Psoas muscle (tissue), 2 donors: ENCODE results near the gene MTMR10.

DNA sequence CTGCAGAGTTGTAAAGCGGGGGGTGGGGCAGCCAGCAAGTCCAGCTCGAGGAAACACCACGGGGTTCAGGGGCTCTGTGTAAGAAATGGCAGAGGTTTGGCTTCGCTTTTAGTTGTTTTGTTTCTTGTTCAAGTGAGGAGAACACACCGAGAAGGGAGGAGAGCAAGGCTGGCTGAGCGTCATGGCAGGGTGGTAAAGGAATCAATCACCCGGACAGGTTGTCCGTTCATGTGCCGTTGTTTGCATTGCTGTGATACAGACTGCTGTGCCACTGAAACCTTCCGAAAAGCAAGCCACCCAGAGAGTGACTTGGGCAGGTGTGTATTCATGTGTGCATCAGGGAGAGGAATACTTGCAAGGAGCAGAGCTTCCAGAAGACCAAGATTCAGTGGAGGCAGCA is 63.2 kb downstream of the APBA2 start:
- PRO-cap, 2 experiments: no peak in any of the 2 experiments

- PRO-cap, 2 experiments: no peak in any of the 2 experiments
Observed at GRCh38 chr15:29345489-29345918, 75.9 kb upstream of the NSMCE3 start.

- PRO-cap, 2 experiments: no peak in any of the 2 experiments
Observed at GRCh38 chr15:29730756-29731215, 91.5 kb downstream of the TJP1 start.

DNA sequence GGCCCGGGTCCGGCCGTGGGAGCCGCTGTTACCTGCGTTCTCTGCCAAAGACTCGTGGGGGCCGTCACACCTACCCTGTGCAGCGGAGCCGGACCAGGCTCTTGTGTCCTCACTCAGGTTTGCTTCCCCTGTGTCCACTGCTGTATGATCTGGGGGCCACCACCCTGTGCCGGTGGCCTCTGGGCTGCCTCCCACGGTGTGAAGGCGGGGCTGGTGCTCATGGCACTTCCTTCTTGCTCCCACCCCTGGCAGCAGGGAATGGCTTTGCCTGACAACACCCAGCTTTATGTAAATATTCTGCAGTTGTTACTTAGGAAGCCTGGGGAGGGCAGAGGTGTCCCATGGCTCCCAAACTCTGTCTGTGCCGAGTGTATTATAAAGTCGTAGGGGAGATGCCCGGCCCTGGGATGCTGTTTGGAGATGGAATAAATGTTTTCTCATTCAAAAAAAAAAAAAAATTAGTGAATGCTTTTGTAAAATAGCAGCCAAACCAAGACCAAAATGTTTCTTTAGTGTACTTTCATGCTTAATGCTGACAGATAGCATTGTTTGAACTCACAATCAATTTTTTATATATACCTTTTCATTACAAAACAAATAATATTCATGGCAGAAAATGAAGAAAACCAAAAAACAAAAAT is 37.0 kb upstream of the GOLGA8J start:
- PRO-cap, 2 experiments: no peak in any of the 2 experiments

DNA sequence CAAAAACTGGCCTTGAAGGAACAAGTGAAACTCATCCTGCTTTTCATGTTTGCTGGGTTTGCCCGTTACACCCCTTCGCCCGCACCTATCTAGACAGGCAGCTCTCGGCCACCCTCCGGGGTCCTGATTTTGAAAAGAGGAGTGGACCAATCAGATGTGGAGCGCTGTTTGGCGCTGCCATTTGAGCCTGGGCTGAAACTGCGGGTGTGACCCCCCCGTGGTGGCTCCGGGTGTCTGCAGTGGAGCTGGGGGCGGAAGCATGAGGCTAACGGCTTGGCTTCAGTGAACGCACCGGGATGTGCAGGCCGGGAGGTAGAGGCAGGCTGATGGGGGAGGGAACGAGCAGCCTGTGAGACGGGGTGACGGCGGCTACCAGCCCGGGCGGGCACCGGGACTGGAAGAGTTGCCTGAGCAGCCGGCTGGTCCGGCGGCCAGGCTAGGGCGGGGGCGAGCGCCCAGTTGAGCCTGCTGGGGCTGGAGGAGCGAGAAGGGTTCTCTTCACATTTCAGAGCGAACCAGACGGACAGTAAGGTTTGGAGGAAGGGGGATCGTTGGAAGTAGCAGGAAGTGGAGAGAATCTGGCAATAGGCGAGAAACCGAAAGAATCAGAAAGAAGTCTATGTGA is 22.2 kb downstream of the GOLGA8H start:
- PRO-cap, 2 experiments: peak in 2 of 2 experiments; most common minus-strand start position 91 of the sequence (in 2)

- PRO-cap, 2 experiments: no peak in any of the 2 experiments
Observed at GRCh38 chr15:30940297-30940798, 36.6 kb downstream of the FAN1 start.

- PRO-cap, 2 experiments: peak in 2 of 2 experiments; most common plus-strand start chr15:30991132 (in 2); most common minus-strand start chr15:30991604 (in 2)
Observed at GRCh38 chr15:30990905-30991916, at the start of gene MTMR10. TSS of gene MTMR10 (minus strand) at chr15:30991628.

DNA sequence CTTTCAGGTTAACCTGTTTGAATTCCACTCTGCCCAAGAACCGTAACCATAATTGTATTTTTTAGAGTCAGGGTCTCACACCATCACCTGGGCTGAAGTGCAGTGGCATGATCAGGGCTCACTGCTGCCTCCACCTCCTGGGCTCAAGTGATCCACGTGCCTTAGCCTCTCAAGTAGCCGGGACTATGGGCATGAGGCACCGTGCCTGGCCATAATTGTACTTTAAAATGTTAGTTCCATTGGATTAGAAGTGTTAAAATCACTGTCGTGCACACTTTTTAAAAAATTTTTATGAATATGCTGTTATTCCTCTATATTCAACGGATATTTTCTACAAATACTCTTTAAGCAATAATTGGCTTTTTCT is 1.1 kb upstream of the MTMR10 start:
- PRO-cap, 2 experiments: no peak in any of the 2 experiments

- PRO-cap, 2 experiments: no peak in any of the 2 experiments
Observed at GRCh38 chr15:30999767-31000347, 8.4 kb upstream of the MTMR10 start.

GRCh38 chr15:31163796-31164337 is 62.3 kb upstream of the TRPM1 start:
- PRO-cap, 2 experiments: no peak in any of the 2 experiments

DNA sequence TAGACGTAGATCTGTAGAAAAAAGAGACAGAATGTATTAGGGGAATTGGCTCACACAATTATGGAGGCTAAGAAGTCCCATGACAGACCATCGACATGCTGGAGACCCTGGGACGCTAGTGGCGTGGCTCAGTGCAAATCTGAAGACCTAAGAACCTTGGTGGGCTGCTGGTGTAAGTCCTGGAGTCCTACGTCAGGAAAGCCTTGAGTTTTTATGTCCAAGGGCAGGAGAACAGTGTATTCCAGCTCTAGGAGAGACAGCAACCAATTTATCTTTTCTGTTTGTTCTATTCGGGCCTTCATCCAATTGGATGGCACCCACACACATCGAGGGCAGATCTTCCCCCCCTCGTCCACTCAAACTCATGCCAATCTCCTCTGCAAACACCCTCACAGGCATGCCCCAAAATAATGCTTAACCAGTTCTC is 102.3 kb upstream of the TRPM1 start:
- PRO-cap, 2 experiments: no peak in any of the 2 experiments

DNA sequence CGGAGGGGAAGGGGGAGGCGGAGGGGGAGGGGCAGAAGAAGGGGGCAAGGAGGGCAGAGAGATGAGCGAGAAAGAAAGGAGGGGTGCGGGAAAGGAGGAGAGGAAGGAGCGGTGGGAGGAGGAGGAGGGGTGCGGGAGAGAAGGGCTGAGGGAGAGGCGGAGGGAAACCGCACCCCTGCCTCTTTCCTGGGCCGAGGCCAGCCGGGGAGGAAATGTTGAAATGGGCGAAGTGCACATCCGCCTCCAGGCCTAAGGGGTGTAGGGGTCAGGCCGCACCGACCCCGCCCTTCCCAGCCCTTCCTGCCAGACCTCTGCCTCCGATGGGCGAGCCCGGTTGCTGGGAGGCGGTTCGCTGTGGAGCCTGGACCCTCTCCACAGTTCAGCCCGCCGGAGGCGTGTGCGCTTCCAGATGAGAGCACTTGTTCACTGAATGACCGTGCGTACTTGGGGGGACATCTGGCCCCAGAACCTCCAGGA is 110.4 kb upstream of the KLF13 start:
- PRO-cap, 2 experiments: no peak in any of the 2 experiments

GRCh38 chr15:31222500-31223062 is 104.1 kb upstream of the KLF13 start:
- PRO-cap, 2 experiments: no peak in any of the 2 experiments

- PRO-cap, 2 experiments: no peak in any of the 2 experiments
Observed at GRCh38 chr15:31272936-31273243, 53.7 kb upstream of the KLF13 start.

DNA sequence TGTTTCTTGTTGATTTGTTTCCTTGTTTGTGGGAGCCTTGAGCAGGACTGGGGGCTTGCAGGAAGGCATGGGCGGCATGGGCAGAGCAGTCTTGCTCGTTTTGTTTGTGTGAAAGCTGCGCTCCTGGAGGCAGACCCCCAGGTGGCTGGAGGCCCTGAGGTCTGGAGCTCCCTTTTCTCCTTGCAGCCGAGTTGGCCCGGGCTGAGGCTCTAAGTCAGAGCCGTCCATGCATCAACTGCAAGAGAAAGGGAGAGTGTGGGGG is 26.9 kb upstream of the KLF13 start:
- PRO-cap, 2 experiments: no peak in any of the 2 experiments

DNA sequence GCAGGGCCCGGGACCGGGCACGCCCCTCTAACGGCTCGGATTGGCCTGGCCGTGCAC is 259 bp upstream of the KLF13 start:
- PRO-cap, 2 experiments: no peak in any of the 2 experiments

DNA sequence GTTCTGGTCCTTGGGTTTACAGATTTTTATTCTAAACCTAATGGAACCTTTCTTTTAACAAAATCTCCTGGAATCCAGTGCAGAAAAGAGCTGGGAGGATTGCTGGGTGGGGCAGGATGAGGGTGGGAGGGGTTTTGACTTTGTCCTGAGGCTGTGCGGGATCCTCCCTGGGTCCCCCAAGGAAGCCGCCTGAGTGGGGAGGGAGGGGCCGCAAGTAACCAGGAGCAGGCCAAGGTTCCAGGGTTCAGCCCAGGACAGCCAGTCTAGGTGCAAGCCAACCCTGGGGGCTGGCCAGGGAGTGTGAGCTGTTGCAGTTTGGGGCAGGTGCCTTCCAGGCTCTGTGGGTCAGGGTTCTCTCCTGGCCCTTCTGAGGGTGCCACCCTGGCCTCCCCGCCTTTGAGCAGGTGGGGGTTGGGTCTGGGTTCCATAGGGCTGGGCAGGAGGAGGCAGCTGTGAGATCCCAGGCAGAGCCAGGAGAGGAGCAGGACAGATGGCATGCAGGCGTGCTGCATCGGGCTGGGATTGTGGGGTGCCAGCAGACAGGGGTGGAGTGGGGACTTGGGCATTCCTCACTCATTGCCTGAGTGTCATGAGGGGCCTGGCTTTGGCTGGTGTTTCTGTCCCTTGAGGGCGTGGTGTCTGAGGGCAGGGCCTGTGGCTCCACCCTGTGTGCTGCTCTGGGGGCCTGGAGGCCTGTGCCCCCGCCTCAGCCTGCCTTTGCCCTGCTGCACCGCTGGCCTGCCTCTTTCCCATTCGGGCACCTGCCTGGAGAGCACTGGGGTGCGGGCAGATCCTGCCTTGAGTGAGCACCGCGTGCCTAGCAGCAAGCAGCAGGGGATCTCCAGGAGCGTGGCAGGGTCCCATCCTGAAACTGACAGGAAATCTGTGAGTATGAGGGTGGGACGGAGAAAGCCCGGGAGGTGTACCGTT is 18.3 kb downstream of the KLF13 start:
- PRO-cap, 2 experiments: peak in 1 of 2 experiments; most common plus-strand start position 455 of the sequence (in 1)

GRCh38 chr15:31347704-31348130 is 21.1 kb downstream of the KLF13 start:
- PRO-cap, 2 experiments: no peak in any of the 2 experiments

GRCh38 chr15:31349029-31349700 is 22.5 kb downstream of the KLF13 start:
- PRO-cap, 2 experiments: peak in 1 of 2 experiments; most common plus-strand start chr15:31349383 (in 1); most common minus-strand start chr15:31349240 (in 1)

- PRO-cap, 2 experiments: no peak in any of the 2 experiments
Observed at GRCh38 chr15:31351254-31351775, 24.7 kb downstream of the KLF13 start.